OCI-LY7 (cell line): ENCODE results near the genes C14orf132 and AK7.

GRCh38 chr14:95514835-95515698 lies 1.4 kb downstream of the SYNE3 start:
- PRO-cap: no peak
- RAMPAGE, long total RNA: no peak

DNA sequence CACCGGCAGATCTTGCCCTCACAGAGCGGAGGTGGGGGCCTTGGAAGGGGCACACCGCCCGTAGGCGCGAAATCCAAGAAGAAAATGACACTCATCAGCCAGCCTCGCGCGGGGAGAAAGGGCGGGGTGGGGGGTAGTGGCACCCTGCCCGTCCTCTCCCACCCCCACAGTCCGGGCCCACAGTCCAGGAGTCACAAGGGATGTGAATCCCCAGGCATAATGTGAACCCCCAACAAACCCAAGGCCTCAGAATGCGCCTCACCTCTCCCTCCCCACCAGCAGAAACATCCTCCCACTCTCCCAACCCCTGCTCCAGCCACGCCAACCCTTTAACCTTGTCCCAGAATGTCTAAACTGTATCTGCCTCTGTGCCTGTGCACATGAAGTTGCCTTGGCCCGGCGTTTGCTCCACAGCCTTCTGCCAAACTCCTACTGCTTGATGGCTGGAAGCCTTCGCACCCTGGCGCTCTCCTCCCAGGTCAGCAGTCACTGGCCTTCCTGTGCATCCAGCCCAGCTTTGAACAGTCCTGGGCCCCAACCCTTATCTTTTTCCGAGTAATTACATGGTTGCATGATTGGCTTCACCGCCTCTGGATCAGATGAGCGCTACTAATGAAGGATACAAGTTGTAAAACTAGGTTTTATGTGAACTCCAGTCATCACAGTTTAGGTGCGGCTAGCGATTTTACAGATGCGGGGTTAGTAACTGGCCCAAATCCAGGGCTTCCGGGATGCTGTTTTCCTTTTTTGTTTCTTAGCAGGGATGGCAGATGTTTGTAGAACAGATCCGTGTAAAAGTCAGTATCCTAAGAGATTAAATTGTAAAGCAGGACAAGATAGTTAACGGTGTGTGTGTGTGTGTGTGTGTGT lies 858 bp upstream of the SYNE3 start:
- PRO-cap: no peak
- RAMPAGE, long total RNA: no peak

- PRO-cap: no peak
- RAMPAGE, long total RNA: no peak
Observed at GRCh38 chr14:95518281-95518915, 1.9 kb upstream of the SYNE3 start.

- PRO-cap: bidirectional peak, plus-strand start at chr14:95533666, minus-strand start at chr14:95533603
- RAMPAGE, long total RNA: no peak
Observed at GRCh38 chr14:95533193-95534169, 1.4 kb upstream of the GLRX5 start.

DNA sequence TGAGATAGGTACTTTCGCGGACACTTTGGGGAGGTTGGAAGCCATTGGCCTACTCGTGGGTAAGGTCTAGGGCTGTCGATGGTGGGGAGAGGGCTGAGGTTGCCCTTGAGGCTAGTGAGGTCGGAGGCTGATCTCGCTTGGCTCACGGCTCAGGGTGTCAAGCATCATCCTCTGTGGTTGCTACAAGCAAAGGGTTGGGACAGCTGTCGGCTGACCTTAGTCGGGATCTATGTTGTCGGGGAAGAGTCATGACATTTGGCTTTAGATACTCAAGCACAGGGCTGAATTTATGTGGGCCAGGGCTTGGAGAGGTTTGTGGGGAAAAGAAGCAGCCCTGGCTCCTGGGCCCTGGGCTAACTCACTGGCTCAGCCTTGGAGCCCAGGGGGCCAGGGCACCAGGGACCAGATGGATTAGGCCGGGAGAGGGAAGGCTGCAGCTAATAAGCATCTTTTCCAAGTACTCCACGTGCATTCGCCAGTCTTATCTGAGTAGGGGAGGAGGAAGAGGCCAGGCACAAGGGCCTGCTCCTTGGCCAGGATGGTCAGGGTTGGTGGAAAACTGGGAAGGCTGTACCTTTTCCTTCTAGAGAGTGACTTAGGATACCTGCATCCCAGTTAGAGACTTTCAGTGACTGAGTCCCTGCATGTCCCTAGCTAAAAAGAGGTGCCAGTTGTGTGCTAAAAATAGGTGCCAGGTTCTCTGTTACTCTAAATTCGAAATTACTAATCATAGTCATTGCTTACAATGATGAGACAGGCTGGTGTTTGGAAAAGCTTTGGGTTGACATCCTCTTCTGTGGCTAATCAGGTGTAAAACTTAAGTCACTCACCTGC lies 1.1 kb downstream of the GLRX5 start:
- PRO-cap: no peak
- RAMPAGE, long total RNA: no peak

- PRO-cap: no peak
- RAMPAGE, long total RNA: no peak
Observed at GRCh38 chr14:95536689-95537028, 1.8 kb downstream of the GLRX5 start.

DNA sequence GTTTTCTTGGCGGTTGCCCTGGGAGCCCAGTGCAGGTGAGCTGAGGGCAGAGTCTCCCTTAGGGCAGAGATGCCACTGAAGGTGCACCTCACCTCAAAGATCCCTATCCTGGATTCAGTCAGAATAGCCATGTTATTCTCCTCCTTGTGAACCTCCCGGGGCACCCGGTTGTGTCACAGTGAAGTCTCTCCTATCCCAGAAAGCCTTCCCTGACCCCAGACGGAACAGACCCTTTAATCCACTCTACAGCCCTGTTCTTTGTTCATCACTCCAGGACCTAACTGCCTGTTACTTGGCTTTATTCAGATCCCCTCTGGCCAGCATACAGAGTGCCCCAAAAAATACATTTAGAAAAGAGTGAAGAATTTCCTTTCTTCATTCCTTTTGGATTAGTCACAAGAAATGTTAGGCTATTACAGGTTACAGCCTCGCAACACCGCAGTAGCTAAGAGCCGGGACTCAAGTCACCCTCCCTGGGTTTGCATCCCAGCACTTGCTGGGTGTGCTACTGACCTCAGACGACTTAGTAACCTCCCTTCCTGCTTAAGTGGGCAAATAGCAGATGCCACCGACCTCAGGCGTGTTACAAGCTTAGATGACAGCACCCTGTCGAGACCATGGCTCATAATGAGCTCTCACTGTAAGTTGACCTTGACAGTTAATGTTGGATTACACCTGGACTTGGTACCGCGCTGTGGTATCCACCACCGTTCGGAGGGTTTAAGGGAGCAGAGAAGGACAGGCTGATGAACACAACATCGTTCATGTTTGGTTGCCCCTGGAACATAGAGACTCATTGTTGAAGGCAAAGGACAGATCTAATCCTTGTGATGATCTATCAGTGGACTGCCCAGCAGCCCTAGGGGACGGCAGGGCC lies 12.8 kb downstream of the GLRX5 start:
- PRO-cap: no peak
- RAMPAGE, long total RNA: no peak

DNA sequence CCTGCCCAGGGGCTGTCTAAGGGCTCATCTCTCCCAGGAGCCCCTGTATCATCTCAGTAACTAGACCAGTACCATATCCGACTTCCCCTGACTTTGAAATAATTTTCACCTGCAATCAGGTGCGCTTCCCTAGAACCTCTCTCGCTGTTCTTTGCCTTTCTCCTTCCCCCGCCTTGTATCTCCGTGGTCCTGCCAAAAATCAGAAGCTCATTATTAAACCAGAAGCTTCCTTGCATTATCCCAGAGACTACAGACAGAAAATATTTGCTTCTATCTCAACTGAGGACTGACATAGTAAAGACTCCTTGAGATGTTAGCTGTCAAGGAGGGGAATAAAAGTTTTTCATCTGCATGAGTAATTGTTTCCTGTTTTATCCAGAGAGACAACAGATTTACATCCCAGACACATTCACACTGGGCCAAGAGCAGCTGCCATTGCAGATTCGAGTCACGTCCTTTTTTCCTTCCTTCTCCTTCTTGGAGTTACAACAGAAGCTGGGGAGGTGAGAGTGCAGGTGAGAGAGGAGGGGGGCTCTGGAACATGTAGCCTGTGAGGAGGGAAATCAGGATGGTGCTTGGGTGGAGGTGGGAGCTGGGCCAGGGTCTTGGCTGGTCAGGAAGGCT lies 16.1 kb upstream of the TCL1B start:
- PRO-cap: no peak
- RAMPAGE, long total RNA: no peak

- PRO-cap: no peak
- RAMPAGE, long total RNA: no peak
Observed at GRCh38 chr14:95876399-95877568, 162.4 kb upstream of the C14orf132 start.

GRCh38 chr14:96038889-96039583 lies at the start of gene C14orf132:
Gene C14orf132 (plus strand): TSS chr14:96039362.
- PRO-cap: unidirectional peak, plus-strand start at chr14:96039362
- RAMPAGE, long total RNA: no peak

- PRO-cap: no peak
- RAMPAGE, long total RNA: no peak
Observed at GRCh38 chr14:96105962-96106769, 67.0 kb downstream of the C14orf132 start.

- PRO-cap: no peak
- RAMPAGE, long total RNA: no peak
Observed at GRCh38 chr14:96126151-96127206, 78.2 kb upstream of the BDKRB2 start.

GRCh38 chr14:96197895-96198399 lies 6.7 kb upstream of the BDKRB2 start:
- PRO-cap: no peak
- RAMPAGE, long total RNA: no peak

GRCh38 chr14:96203713-96204079 lies 943 bp upstream of the BDKRB2 start:
- PRO-cap: no peak
- RAMPAGE, long total RNA: no peak

DNA sequence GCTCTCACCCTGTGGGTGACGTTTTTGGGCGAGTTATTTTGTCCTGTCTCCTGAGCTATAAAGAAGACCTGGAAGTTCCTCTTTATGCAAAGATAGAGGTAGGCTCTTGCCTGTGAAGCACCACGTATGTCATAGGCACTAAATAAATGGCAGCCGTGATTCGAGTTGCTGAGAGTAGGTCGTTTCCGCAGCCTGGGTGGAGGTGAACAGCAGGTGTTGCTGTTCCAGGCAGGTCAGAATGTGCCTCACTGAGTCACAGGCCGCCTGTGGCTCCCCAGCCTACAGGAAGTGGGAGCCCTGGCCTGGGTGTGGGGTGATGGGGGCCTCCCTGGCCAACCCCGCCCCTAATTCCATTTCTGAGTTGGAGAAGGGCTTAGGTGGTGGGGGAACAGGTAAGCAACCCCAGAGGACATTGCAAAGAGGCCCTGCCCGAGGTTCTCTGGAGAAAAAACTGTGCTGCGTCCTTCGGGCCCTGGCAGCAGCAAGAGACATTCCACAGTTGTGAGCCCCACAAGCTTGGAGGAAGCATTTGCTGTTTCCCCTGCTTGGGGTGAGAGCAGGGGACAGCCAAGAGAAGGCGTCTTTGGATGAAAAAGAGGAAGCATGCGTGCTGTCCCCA lies 1.1 kb downstream of the BDKRB2 start:
- PRO-cap: no peak
- RAMPAGE, long total RNA: no peak

- PRO-cap: no peak
- RAMPAGE, long total RNA: no peak
Observed at GRCh38 chr14:96364762-96365437, 1.6 kb downstream of the GSKIP start.

DNA sequence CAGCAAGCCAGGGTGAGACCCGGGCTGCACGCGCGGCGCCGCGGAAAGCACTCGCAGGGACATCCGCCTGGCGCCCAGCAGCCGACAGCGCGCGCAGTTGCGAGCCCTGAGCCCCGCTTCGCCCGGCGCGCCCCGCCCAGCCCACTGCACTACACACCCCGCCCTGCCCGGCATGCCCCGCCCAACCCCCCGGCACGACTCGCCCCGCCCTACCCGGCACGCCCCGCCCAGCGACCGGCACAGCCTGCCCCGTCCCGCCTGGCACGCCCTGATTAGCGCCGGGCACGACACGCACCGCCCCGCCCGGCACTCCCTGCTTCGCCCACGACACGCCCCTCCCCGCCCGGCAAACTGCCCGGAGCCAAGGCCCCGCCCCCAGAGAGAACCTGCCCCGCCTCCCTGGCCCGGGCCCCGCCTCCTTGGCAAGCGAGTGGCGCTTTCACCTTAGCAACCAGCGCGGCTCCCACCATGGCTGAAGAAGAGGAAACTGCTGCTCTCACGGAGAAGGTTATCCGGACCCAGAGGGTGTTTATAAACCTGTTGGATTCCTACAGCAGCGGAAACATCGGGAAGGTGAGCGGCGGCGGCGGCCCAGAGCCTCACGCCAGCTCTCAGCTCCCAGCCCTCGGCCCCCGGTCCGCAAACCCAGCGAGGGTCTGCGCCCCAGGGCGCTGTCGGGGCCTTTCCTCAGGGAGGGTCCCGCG lies at the start of gene AK7:
Gene AK7 (plus strand): TSS at position 442 of the 704 bp plus-strand sequence.
- PRO-cap: bidirectional peak, plus-strand start at position 469 of the sequence, minus-strand start at position 93 of the sequence
- RAMPAGE, long total RNA: no peak

DNA sequence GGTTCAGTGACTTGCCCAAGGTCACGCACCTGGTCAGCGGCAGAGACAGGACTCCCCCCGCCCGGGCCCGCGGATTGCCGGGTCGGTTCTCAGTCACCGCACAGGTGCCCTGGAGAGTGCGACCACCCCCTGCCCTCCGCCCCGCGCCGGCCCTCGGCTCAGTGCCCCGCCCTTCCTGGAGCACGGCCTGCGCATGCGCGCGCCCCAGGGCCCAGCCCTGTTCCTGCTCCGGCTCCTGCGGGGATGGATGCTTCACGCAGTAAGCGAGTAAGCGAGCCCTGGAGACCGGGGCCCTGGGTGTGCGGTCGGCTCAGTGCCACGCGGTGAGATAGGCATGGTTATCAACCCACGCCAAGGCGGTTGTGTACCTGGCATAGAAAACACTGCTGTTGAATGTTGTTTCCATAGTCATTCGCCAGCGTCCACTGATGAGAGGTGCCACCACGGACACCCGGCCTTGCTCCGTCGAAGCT lies 90.4 kb downstream of the PAPOLA start:
- PRO-cap: no peak
- RAMPAGE, long total RNA: no peak

DNA sequence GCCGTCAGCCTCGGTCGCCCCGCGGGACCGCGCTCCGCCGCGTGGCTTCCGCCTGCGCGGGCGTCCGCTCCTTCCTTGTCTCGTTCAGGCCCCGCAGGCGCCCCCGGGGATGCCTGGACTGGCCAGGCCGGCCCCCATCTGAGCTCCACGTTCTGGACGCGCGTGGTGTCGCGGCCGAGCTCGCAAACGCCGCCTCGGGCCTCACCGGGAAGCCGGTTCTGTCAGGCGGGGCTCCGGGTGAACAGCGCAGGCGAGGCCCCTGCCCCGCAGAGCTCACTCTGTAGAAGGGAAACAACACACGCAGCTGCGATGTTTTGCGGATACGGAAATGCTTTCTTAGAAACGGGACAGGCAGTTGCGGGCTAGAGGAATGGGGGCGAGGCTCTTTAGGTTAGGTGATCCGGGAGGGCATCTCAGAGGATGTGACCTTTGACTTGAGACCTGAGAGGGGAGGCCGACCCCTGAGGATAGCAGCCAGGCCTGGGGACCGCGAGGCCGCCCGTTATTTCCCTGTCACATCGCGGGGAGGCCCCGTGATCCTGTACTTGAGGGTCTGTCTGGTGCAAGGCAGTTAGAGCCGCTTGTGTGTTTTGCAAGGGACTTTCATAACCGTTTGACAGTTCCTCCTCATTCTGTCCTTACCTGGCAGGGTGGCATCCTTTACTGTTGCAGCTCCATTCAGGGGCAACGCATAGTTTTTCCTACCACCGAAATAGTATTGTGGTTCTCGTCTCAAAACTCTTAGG lies 569 bp downstream of the VRK1 start:
- PRO-cap: no peak
- RAMPAGE, long total RNA: no peak

- PRO-cap: no peak
- RAMPAGE, long total RNA: no peak
Observed at GRCh38 chr14:97709475-97710176, 912.4 kb downstream of the VRK1 start.